Prostate gland (tissue), 2 donors: ENCODE data around the genes MFSD6L and MYH1.

GRCh38 chr17:8225894-8226983 is 15.9 kb upstream of the AURKB start:
- PRO-cap = no peak
- RAMPAGE, long total RNA, 2 experiments = no peak in any of the 2 experiments

DNA sequence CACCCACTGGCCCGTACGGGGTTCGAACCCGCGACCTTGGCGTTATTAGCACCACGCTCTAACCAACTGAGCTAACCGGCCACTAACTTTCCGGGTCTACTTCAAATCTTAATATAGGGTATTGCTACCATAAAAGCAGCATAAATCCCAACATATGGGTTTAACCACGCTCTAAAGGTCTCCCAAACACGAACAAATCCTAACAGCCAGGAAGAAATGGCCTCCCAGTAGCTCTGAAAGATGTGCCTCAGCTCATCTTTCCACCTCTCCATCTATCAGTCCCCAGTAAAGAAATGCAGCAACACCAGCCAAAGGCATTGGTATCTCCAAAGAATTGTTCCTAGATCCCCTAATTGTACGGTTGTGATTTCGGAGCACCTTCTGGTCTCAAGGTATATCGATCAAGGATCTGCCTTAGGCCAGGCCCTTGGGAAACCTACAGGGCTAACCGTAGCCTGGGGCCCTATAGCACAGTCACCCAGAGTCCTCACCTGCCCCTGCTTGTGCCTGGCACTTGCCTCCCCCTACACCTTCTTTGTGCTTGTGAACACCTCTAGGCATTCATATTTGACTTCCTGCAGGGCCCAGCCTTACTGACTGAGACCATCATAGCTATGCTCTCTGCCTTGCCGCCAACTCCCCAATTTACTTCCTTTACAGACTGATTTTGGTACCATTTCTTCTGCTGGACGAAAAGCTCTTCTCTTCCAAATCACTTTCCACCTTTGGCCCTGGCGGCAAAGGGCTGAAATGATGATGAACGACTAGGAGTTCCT is 16.8 kb upstream of the AURKB start:
- PRO-cap = no peak
- RAMPAGE, long total RNA, 2 experiments = no peak in any of the 2 experiments

DNA sequence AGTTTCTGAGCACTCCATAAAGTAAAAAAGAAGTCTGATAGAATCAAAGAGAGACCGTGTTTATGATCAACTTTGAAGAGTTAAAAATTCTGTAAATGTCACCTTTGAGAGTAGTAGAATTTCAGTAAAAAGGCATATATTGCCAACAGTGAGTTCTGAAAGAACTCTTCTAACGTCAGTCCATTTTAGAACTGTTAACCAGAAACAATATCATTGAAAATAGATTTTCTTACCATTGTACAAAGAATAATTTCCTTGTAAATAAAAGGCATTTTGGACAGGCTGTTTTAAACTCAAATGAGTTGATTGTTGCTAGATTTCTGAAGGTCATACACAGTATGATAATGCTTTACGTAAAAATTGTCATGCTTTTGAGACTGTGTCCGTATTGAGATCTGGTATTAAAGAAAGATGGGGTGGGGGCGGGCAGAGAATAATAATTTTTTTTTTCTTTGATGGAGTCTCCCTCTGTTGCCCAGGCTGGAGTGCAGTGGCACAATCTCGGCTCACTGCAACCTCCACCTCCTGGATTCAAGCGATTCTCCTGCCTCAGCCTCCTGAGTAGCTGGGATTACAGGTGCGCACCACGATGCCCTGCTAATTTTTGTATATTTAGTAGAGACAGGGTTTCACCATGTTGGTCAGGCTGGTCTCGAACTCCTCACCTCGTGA is 2.0 kb downstream of the NDEL1 start:
- PRO-cap = no peak
- RAMPAGE, long total RNA, 2 experiments = no peak in any of the 2 experiments

DNA sequence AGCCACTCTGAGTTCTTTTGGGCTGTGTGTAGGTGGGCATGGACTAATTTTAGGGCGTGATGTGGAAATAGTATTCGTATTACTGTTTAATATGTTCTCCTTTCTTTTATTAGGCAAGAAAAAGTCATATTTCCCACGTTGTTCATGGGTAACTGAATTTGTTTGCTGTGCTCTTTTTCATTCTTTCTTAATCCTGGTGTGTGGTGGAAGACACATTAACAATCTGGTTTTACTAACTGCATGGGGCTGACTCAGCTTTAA is 27.5 kb downstream of the NDEL1 start:
- PRO-cap = no peak
- RAMPAGE, long total RNA, 2 experiments = no peak in any of the 2 experiments

- PRO-cap = bidirectional peak, plus-strand start at chr17:8799438, minus-strand start at chr17:8799420
- RAMPAGE, long total RNA, 2 experiments = no peak in any of the 2 experiments
Observed at GRCh38 chr17:8798737-8799931, at the start of gene MFSD6L. TSS of gene MFSD6L (minus strand) at chr17:8799365.

DNA sequence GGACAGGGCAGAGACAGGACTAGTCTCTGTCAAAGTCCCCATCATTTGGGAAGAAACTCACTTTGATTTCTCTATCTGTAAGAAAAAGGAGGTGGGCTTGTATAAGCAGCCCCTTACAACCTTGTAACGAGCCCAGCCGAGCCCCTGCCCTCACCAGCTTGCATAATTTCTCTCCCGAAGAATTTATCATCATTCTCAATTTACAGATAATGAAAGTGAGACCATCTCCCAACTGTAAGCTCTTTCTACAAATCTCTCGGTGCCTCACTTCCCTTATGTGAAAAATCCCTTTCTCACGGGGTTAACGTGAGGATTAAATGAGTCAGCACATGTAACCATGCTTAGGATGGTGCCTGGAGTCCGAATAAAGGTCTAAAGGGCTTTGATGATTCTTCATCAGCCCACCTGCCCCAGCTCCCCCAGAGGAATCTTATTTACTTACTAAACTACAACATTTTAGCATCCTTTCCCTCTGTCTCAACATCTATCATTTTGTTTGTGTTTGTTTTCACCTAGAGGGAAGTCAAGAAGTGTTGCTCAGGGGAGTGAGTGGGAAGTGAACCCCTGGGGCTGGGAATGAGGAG is 24.8 kb upstream of the PIK3R6 start:
- PRO-cap = no peak
- RAMPAGE, long total RNA, 2 experiments = no peak in any of the 2 experiments

DNA sequence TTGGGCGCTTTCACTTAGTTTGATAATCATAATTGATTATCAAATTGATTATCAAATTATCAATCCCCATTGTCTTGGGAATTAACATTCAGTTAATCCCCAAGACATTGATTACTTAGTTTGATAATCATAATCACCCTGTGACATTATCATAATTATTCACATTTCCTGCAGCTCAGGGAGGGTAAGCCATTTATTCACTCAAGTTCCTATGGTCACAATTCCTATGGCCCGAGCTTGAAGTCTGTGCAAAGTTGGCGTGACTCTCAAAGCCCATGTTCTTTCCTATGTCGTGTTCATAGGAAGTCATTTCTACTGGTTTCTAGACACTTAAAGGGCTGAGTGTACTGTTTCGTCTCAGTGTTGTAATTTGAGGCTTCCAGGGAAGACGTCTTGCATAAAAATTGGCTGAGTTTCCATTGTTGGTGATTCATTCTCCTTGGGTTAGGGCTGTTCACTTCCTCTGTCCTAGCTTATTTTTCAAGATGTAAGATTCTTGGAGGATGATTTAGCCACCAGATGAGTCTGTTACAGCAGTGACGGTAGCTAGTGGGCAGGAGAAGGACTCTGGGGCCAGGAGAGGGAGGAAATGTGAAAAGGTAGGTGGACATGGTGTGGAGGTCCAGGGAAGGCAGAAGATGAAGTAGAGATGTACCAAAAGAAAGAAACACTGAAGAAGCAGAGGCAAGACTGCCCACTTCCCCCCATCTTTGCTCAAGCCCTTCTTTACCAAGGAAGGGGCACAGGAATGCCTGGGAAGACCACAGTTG is 43.1 kb downstream of the PIK3R5 start:
- PRO-cap = no peak
- RAMPAGE, long total RNA, 2 experiments = no peak in any of the 2 experiments

DNA sequence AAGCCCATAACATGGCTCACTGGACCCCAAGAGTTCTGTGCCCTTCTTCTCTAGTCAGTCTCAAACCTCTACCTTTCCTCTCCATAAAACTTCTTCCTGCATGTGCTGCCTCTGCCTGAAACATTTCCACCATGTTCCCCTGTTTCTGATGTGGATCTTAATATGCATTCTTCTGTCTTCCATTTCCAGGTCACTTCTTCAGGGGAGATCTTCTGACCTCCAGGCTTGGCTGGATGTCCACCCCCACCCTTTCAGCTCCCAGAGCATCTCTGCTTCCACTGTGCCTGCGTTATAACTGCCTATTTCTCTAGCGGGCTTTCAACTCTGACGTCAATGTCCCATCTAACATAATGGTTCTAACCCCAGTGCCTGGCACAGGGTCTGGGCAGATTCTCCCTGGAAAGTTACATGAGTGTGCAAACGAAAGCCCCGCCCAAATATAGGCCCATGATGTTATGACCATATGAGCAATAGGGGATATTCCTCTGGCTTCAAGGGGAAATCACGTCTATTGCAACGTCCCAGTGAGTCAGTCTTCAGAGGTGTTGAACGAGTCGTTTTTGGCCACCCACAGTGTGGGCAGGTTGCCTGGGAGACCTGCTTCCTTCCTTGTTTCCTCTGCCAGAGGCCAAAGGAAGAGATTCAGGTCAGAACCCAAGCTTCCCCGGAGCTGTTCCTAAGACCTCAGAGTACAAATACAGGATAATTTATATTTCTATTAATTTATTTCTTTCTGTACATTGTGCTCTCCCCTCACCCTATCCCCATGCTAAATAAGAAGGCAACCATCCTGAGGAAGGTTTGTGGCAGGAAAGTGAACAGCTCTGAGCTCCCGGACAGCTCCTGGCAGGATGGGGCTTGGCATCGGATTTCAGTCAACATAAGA is 30.4 kb downstream of the PIK3R5 start:
- PRO-cap = no peak
- RAMPAGE, long total RNA, 2 experiments = no peak in any of the 2 experiments

DNA sequence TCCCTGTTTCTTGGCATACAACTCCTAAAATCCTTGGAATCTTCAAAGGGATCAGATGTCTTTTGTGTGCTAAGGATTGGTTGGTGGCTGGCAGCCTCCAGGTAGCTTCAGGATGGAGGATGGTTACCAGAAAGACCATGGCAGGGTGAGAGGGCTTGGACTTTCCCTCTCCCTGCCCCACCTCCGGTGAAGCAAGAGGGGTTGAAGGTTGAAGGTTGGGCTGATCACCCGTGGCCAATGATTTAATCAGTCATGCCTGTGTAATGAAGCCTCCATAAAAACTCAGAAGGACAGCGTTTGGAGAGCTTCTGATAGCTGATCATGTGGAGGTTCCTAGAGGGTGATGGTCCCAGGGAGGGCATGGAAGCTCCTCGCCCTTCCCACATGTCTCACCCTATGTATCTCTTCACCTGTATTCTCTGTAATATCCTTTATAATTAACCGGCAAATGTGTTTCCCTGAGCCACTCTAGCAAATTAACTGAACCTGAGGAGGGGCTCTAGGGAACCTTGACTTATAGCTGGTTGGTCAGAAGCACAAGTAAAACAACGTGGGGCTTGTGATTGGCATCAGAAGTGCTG is 59.3 kb downstream of the NTN1 start:
- PRO-cap = no peak
- RAMPAGE, long total RNA, 2 experiments = no peak in any of the 2 experiments

DNA sequence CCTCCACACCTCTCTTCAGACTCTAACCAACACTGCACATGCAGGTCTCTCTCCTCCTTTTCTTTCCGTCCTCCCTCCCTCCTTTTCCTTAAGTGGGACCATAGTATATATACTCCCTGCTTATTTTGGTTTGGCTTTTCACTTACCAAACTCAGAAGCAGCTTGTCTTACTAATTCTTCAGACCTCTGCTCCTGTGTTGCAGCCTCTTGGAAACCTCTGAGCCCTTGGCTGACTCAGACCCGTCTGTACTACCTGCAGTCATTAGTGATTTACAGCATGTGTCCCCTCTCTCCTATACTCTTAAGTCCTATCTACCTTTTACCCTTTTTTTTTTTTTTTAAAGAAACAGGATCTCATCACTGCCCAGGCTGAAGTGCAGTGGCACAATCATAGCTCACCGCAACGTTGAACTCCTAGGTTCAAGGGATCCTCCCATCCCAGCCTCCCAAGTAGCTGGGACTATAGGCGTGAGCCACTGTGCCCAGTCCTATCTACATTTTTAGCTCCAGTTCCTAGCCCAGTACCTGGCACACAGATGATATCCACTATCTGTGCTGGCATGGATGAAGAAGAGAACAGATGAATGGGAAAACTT is 206.9 kb downstream of the STX8 start:
- PRO-cap = no peak
- RAMPAGE, long total RNA, 2 experiments = no peak in any of the 2 experiments

DNA sequence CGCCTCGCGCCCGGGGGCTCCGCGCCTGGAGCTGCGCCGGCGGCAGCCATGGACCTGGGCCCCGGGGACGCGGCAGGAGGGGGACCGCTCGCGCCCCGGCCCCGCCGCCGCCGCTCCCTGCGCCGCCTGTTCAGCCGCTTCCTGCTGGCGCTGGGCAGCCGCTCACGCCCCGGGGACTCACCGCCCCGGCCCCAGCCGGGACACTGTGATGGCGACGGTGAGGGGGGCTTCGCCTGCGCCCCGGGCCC is 192 bp downstream of the USP43 start:
- PRO-cap = no peak
- RAMPAGE, long total RNA, 2 experiments = no peak in any of the 2 experiments

DNA sequence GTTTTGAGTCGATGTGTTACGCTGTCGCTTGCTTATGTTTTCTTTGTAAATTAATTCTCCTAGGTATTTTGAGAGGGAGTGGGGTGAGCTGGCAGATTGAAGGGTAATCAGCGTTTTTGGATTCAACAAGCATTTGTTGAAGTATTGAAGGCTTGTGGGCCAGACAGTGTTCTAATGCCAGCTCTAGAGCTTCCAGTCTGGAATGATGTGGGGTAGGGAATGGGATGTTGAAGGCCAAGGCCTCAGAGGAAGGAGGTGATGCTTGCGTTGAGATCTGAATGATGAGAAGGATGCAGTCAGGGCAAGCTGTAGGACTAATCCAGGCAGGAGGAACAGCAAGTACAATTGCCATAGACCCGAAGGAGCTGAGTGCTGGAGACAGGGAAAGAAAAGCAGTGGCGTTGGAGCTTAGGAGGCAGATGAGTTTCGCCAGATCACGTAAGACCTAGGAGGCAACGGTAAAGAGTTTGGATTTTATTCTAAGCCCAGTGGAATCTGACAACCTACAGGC is 1.0 kb downstream of the USP43 start:
- PRO-cap = no peak
- RAMPAGE, long total RNA, 2 experiments = no peak in any of the 2 experiments

DNA sequence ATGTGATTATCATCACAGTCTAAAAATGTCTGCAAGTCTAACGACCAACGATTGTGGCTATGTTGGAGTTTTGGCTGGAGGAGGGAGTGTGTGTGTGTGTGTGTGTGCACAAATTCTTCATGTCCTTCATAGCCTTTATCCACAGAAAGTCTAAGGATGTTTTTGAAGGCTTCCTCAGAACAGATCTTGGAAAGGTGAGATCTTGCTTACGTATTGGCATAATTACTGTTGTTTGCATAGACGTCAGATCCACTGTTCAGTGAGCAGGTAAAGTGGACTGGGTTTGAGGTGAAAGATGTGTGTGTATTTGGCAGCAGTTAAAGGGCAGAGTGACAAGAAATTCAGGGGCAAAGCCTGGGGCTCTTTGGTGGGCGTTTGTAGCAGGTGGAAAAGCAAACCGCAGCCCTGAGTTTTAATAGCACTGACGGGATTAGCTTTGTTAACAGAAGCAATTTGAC is 25.9 kb downstream of the USP43 start:
- PRO-cap = bidirectional peak, plus-strand start at position 237 of the sequence, minus-strand start at position 152 of the sequence
- RAMPAGE, long total RNA, 2 experiments = no peak in any of the 2 experiments

DNA sequence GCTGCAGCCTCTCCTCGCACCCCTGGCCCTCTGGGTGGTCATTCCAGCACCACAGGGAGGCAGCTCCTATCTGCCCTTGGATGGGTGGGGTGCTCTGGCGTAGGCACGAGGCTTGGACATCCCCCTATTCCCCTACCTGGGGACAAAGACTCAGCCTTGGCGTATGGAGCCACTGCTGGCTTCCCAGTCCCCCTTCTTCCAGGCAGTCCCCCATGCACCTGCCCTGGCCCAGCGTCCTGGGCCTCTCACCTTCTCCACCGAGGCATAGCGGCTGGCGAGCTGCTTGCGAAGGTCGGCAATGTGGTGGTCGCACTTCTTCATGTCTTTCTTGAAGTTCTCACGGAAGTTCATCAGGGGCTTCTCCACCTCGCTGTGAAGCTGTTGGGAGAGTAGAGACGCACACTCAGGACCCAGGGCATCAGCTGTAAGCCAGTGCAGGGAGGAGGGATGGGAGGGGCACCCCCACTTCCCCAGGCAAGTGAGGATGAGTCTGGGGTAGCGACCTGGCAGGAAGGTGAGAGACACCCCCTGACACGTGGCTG is 21.4 kb upstream of the RCVRN start:
- PRO-cap = no peak
- RAMPAGE, long total RNA, 2 experiments = no peak in any of the 2 experiments

GRCh38 chr17:10018439-10019056 is 113.5 kb upstream of the RCVRN start:
- PRO-cap = no peak
- RAMPAGE, long total RNA, 2 experiments = no peak in any of the 2 experiments

GRCh38 chr17:10291682-10292067 is 81.1 kb downstream of the MYH13 start:
- PRO-cap = no peak
- RAMPAGE, long total RNA, 2 experiments = no peak in any of the 2 experiments

- PRO-cap = no peak
- RAMPAGE, long total RNA, 2 experiments = no peak in any of the 2 experiments
Observed at GRCh38 chr17:10518327-10518691, at the start of gene MYH1. TSS of gene MYH1 (minus strand) at chr17:10518542.

DNA sequence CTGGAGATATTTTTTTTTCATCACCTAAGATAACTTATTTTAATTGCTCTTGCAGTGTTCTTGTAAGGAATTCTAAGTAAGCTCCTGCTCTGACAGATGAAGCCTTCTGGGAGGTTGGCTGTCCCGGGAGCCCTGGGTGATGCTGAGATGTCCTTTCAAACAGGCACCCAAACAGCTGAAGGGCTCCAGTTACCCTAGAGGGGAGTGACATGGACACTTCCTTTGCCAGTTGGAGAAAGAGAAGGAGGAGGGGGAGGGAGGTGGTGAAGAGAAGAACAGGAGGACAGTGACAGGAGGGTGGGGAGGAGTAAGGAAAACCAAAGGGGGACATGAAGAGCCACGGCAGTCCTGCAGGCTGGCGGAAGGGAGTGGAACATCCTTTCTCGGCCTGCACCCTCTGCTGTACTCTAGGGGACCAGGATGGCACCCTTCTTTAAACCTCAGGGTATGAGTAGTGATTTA is 51.8 kb downstream of the MYH3 start:
- PRO-cap = no peak
- RAMPAGE, long total RNA, 2 experiments = no peak in any of the 2 experiments

DNA sequence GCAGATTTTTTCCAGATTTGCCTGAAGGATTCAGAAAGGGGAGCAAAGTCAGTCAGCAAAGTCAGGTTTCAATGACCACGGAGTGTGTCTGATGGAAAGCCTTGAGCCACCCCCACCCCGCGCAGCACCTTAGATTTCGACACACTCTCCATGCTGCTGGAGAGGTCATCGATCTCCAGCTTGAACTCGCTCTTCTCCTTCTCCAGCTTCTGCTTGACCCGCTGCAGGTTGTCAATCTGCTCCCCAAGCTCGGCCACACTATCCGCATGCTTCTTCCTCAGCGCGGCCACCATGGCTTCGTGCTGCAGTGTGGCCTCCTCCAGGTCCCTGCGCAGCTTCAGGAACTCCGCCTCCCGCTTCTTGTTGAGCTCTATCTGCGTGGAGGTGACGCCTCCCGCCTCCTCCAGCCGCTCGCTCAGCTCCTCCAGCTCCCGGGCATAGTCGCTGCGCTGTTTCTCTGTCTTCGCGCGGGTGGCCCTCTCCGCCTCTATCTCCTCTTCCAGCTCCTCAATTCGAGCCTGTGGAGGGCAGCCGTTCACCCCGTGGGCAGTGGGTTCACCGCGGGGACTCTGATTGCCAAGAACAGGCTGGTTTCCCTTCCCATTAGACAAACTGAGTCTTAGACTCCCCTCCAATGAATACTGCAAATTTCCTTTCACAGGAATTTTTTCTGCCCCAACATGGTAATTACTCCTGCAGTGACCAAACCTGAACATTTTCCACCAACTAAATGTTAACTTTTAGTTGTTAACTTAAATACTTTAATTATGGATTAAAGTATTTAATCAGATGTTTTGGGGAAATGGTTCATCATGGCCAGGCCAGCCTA is 19.0 kb downstream of the MYH3 start:
- PRO-cap = no peak
- RAMPAGE, long total RNA, 2 experiments = no peak in any of the 2 experiments

DNA sequence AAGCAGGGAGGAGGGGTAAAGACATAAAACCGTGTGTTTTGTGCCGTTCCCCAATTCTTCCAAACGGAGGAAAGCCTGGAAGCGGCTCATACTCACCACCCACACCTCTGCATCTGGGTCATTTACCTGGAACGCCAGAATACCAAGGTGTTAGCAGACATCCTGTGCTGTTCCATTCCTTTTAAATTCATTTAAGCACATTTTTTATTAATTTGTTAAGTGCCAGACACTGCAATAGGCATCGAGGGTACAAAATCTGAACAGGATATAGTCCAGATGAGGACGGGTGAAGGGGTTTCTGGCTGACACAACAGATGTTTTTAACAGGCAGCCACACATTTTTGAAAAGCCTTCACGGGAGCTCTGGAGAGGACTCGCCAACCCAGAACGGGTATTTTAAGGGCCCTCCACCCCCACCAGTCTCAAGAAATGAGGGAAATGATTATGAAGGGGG is 861 bp downstream of the TMEM220 start:
- PRO-cap = no peak
- RAMPAGE, long total RNA, 2 experiments = no peak in any of the 2 experiments